Vagina (tissue), 1 donor: ENCODE measurements around a stretch of chr7.

DNA sequence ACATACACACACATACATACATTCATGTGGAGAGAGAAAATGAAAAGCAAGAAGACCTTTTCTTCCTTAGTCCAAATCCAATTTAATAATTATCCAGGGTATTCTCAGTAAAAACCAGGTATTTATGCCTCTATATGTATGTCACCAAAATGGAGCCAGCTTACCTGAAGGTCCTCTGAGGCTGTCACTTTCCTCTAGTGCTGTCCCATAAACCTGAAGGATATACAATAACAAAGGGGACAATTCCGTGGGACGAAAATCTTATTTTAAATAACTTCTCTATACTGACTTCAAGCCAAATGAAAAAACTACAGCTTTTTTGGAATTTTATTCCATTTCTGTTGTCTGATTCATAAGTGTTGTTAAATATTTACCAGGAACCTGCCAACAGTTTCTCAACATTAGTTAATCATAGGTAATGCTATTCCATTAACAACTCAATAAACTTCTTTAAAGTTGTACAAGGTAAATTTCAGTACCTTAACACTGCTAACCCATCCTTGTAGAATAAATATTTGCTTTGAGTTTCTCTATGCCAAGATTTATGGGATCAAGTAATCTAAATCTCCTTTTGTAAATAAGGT, 260.2 kb downstream of the AHR start:
- PRO-cap, result no peak
- RAMPAGE, long total RNA, result no peak

DNA sequence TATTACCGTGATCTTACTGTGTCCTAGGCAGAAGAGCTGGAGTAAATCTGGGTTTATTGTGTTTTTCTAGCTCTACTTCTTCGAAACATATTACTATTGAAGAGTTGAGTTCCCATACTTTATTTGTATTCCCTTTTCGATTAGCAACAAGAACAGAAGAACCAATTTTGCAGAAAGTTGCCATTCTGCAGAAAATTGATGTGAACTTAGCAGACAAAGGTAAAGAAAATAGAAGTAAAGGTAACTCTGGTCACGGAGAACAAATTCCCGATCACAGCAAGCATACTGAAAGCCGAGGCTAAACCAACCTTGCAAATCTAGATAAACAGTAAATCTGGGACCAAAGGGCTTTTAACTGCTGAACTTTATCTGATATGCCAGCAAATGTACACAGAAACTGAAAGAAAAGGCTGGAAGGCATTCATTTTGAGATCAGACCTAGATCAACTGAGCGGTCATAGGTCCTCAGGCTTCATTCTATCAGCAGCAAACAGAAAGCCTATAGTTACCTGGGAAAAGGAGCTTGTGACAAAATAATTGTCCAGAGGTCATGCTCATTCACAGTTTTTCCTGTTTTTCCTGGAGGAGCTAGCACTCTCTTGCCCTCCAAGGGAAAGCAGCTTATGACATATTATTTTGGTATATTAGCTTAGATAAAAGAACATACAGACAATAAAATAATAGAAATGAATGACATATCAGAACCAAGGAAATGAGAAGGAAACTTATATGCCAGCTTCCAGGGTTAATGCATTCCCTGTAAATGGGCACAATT, 320.1 kb downstream of the AHR start:
- PRO-cap, result no peak
- RAMPAGE, long total RNA, result no peak

DNA sequence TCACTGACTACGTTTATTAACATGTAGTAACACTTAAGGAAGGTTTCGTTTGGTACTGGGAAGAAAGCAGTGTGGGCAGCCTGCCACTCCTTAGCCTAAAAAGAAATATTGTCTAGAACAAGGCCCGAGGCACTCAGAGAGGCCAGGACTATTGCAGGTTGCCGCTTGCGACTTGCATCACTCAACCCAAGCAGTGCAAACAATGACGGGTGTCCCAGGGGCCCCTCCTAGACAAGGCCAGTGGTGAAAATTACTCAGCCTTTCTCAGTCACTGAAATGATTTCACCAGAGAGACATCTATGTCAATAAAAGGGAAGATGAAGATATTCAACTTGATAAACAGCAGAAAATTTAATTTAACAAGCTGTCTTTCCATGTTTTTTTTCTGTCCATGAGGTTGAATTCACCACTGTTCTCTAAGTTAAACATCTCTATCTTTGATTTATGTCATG, 243.8 kb downstream of the SNX13 start:
- PRO-cap, result no peak
- RAMPAGE, long total RNA, result no peak

- PRO-cap, result no peak
- RAMPAGE, long total RNA, result no peak
Measured at GRCh38 chr7:17921038-17921876, 19.0 kb downstream of the SNX13 start.

DNA sequence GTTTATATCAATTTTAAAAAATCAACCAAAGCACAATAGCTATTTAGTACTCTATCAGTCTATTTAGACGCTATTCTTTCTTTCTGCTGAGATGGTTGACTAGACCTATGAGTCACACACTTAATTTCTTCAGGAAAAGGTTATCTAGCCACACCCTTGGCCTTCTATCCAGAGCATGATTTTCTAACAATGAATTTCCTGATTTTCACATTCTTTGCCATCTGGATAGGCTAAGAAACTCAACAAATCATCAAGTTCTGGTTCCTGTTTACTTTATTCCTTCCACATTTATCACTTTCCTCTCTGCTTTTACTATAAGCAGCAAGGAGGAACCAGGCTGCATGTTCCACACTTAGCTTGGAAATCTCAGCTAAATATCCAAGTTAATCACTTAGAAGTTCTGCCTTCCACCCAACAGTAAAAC, 8.1 kb downstream of the PRPS1L1 start:
- PRO-cap, result no peak
- RAMPAGE, long total RNA, result no peak

DNA sequence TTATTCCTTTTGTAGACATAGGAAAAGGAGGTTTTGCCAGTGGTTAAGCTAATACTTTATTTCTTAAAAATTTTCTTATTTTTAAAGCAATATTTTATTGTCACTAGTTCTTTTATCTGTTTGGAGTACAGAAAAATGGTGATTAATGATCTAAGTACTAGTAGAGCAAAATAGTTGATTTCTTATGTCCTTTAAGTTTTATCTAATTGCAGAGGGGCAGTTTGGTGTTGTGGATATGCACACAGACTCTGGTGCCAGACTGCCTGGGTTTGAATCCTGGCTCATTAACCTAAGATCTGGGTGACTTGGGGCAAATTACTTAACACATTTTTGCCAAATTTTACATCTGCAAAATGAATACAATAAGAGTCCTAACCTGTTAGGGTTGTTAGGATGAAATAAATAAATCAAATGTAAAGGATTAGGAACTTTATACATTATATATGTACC, 10.7 kb upstream of the PRPS1L1 start:
- PRO-cap, result no peak
- RAMPAGE, long total RNA, result no peak

DNA sequence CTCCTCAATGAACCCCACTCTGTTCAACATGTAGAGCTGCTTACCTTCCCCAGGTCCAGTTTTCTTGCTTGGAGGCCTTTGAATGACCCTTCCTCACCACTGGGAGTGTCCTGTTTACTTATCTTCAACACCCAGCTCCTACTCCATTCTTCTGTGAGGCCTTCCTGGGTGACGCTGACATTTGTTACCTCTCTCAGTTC, 149.7 kb upstream of the PRPS1L1 start:
- PRO-cap, result no peak
- RAMPAGE, long total RNA, result no peak

DNA sequence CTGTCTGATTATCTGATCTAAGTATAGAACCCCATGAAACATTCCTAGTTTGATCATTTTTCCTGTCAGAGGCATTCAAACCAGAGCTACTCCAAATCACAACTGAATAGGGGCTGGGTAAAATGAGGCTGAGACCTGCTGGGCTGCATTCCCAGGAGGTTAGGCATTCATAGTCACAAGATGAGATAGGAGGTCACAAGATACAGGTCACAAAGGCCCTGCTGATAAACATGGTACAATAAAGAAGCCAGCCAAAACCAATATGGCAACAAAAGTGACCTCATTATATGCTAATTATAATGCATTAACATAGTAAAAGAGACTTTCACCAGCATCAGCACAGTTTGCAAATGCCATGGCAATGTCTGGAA, 37.4 kb downstream of the TWIST1 start:
- PRO-cap, result no peak
- RAMPAGE, long total RNA, result no peak

- PRO-cap, result no peak
- RAMPAGE, long total RNA, result no peak
Measured at GRCh38 chr7:19707167-19707717, 1.6 kb downstream of the POLR1F start.

GRCh38 chr7:20002820-20003208, 214.4 kb downstream of the MACC1 start:
- PRO-cap, result no peak
- RAMPAGE, long total RNA, result start-site peak on the plus strand at chr7:20003042-20003057, 119 reads

DNA sequence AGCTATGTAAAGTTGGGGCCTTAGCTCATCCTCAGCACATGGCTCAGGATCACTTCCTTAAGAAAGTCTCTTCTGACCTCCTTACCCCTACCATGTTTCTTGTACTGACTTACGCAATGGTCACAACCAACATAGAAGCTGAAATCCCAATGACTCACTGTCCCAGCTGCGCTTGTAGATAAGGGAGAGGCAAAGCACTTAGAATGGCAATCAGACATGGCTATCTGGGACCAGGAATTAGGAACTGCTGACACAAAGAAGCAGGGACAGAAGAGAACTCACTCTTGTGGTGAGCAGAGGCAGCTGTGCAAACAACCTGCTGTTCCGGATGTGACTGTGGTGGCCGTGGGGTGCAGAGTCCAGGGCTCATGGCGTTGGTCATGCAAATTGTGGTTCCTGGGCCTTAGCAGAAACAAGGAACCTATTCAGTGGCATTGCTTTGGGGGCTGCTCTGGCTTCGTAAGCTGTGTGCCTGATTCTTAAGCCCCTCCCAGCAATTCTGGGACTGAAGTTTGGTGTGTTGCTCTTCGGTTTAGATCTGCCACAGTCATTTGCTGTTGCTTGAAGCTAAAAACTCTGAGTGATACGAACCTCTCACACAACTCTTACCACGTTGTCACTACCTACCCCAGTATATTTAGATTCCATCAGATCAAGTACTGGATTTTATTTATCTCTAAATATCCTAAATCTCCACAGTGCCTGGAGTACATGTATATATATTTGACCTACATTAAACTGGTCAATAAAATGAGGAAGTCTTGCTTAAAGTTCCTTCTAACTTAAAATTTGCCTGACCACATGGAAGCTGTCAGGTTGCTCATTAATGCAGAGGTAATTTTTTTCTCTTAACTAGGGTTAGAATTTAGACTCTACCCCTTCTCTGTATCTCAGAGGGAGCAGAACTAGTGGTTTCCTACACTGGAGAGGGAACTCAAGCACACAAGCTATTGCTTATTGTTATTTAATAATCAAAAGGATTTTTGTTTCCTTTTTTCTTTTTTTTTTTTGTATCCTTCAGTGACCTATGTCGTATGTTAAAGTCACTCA, 2.9 kb upstream of the MACC1 start:
- PRO-cap, result no peak
- RAMPAGE, long total RNA, result no peak

DNA sequence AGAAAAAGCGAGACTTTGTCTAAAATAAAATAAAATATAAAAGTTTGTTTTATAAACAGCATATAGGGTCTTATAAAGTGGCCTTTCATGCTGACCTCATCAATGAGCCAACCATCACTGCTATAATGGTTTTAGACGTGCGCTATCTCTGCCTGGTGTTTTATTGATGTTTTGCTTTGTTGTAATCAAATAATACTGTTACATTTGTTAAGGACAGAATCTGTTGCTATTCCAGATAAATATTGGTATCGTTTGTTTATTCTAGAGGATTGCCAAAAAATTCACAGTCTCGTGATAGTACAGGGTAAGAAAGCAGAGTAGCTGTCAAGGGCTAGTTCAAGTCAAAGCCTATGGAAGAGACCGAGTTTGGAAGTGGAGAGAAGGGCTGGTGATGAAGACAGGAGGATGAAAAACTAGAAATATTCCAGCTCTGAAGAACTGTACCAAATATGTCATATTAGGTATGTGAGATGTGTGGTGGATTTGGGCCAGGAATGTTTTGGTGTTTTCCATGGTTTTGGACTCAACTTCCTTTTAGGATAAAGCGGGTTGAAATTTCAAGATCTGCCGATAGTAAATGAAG, 9.4 kb downstream of the ITGB8 start:
- PRO-cap, result no peak
- RAMPAGE, long total RNA, result start-site peak on the plus strand centred at position 131 of the sequence, 103 bp wide, 12 reads

DNA sequence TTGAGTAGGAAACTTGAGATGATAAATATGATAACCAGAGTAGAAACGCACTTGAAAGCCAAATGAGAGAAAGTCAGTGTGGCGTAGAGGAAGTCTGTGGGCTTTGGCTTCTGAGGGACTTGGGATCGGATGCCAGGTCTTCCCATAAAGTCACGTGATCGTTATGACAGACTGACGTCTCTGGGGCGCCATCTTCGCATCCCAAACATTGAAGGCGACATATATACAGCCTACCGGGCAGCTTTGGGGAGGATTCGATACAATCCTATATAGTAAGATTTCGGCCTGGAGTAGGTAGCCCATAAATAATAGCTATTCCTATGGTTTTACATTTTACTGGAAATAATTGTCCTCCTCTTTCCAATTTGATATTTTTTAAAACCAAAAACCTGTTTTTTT, 16.4 kb upstream of the ABCB5 start:
- PRO-cap, result no peak
- RAMPAGE, long total RNA, result no peak

- PRO-cap, result no peak
- RAMPAGE, long total RNA, result no peak
Measured at GRCh38 chr7:21383397-21383756, 44.5 kb upstream of the SP4 start.

DNA sequence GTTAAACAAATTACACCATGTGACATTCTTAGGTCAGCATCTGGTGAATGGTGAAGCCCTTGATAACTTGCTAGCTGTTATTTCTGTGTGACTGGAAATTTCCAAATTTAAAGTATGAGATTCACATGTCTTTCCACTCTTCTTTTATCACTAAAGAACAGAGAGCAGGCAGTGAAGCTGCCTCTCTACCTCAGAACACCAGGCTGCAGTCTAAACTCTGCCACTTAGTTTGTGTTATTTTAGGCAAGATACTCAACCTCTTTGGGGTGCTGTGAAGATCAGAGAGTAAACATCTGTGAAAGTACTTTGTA, 15.5 kb upstream of the SP4 start:
- PRO-cap, result no peak
- RAMPAGE, long total RNA, result no peak

GRCh38 chr7:21617294-21617444, 74.3 kb downstream of the DNAH11 start:
- PRO-cap, result no peak
- RAMPAGE, long total RNA, result no peak

GRCh38 chr7:22096676-22097225, 151.1 kb upstream of the CDCA7L start:
- PRO-cap, result no peak
- RAMPAGE, long total RNA, result no peak

DNA sequence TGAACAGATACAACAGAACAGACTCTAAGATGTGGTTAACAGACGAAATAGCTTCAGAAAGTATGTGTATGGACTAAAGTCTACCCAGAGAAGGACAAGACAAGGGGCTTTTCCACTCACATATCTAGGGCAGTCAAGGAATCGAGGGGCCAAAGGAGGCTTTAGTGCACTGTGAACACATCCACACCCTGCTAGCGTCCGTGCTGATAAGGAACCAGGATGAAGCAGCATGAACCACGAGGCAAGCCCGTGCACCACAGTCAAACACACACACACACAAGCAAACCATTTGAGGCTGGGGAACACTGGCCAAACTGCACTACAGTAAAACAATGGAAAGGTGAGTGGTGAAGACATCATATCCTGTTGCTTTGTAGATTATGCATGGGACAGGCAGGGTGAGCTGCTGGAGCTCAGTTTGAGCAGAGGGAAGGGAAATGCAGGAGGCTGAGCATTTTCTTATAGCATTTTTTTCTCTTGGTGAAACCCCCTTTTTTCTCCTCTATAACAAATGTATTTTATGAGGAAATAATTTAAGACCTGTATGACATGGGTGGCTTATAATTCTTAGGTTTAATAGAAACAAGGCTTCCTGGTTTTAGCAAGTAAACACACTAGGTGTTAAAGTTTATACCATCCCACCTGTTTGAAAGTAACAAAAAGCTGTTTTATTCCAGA, 177.5 kb upstream of the CDCA7L start:
- PRO-cap, result unidirectional peak, plus-strand start at position 416 of the sequence
- RAMPAGE, long total RNA, result no peak

- PRO-cap, result no peak
- RAMPAGE, long total RNA, result start-site peak on the minus strand at chr7:22212377-22212551, 21 reads
Measured at GRCh38 chr7:22212232-22212800, 144.6 kb downstream of the RAPGEF5 start.

- PRO-cap, result no peak
- RAMPAGE, long total RNA, result no peak
Measured at GRCh38 chr7:22343538-22344036, 13.4 kb downstream of the RAPGEF5 start.